Cardiac fibroblast (primary cell): ENCODE data around the genes TMEM106C and TEX49.

GRCh38 chr12:47223354-47224171 is 143.8 kb upstream of the AMIGO2 start:
- RRBS = no CpG with 5 or more reads among the region's 9 CpGs

DNA sequence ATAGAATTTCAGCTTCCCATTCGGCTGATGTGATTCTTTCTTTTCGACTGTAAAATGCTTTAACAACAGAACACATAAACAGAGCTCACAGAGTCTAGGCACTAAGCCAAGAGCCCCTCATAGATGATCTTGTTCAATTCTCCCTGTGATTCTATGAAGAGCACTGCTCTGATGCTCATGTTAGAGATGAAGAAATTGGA is 232.7 kb downstream of the RPAP3 start:
- RRBS = no CpG with 5 or more reads among the region's 2 CpGs

GRCh38 chr12:47591542-47591799 is 114.4 kb downstream of the RPAP3 start:
- RRBS = no CpG with 5 or more reads among the region's 1 CpG

GRCh38 chr12:47759708-47760063 is 1.0 kb upstream of the RAPGEF3 start:
- RRBS = no CpG with 5 or more reads among the region's 6 CpGs

- RRBS = no CpG with 5 or more reads among the region's 9 CpGs
Measured at GRCh38 chr12:47777723-47778515, 4.9 kb downstream of the SLC48A1 start.

DNA sequence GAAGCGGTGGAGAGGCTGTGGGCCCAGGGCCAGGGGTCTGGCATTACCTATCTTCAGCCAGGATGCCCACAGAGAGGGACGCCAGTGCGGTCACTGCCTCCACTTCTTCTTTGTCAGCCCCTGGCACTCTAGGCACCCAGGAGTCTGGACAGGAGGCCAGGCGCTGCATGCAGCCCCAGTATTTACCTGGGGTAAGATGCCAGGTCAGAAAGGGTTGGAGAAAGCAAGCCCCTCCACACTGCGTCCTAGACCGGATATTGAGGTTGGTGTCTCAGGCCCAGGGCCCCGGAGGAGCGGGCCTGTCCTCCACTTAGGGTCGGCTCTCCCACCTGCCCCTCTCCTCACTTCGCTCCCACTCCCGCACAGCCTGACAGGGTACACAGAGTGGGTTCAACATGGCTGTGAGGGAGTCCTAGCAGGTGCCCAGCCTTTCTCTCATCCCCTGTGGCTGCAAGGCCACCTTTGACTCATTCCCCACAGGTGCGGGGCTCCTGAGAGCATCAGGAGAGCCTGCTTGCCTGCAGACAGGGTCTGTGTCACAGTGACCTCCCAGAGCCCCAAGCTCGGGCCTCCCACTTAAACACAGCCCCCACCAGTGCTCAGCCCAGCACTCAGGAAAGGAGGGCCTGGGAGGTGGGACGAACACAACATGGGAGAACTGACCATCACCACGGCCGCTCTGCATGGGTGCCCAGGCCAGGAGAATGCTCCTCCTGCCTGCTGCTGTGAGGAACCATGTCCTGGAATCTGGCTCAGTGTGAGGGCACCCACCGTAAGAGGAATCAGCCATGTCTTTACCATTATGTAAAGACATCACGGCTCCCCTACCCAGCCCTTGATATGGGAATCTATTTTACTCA is 11.2 kb downstream of the SLC48A1 start:
- RRBS = no CpG with 5 or more reads among the region's 18 CpGs

DNA sequence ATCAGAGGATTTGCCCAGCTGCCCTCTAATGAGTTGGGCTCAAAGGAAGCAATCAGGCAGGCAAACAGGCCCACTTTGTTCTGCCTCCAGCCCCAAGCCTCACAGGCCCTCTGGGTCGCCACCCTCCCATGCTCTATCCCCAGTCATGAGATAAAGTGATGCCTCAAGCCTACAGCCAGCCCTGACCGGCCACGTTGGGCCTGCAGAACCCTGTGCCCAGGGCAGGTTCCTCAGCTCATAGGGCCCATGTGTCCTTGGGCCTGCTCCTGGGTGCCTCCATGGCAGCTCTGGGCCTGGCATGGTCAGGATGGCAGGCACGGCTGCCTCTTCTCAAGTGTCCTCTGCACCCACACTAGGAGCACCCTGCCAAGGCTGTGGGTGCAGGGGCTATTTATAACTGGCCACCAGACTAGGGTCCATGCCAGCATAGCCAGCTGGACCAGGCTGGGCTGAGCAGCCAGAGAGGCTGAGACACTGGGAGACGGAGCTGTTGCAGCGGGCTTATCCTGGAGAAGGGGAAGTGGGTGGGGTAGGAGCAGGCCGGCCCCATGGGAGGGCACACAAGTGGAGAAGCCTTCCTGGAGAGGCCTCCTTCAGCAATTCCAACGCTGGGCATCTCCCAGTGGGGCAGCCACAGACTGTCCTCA is 20.2 kb downstream of the HDAC7 start:
- RRBS = no CpG with 5 or more reads among the region's 8 CpGs

- RRBS = no CpG with 5 or more reads among the region's 17 CpGs
Measured at GRCh38 chr12:47807905-47808736, 11.6 kb downstream of the HDAC7 start.

DNA sequence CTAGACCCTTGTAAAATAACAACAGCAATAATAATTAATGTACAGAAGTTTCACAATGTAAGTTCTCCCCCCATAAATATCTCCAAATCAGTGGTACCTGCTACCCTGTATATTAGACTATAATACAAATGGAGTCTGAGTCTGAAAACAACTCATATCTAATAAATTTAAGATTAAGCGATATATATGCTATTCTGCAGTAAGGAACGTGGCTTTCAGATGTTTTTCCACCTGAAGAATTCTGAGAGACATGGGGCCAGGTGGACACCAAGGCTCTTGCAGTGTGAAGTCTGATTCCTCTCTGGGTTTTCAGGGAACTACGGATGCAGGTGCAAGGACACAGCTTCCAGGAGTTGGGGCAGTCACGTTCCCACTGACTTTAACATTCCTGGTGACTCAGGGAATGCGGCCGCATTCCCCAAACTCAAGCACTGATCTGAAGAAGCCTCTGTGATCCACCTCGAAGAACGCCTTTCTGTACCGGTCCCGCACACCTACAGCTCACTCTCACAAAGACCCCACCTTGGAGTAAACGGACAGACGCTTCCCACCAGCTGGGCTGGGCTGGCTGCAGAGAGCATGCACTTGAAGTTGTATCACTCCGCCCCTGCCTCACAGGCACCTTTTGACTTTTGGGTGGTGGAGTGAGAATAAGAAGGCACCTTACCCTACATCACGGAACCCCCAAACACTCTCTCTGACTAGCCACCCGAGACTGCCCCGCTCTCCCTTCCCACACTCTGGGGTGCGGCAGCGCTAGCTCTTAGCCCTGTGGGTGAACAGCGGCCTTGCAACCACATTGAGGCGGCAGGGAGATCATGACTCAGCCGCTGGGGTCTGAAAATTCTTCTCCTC is 23.5 kb upstream of the HDAC7 start:
- RRBS = no CpG with 5 or more reads among the region's 21 CpGs

DNA sequence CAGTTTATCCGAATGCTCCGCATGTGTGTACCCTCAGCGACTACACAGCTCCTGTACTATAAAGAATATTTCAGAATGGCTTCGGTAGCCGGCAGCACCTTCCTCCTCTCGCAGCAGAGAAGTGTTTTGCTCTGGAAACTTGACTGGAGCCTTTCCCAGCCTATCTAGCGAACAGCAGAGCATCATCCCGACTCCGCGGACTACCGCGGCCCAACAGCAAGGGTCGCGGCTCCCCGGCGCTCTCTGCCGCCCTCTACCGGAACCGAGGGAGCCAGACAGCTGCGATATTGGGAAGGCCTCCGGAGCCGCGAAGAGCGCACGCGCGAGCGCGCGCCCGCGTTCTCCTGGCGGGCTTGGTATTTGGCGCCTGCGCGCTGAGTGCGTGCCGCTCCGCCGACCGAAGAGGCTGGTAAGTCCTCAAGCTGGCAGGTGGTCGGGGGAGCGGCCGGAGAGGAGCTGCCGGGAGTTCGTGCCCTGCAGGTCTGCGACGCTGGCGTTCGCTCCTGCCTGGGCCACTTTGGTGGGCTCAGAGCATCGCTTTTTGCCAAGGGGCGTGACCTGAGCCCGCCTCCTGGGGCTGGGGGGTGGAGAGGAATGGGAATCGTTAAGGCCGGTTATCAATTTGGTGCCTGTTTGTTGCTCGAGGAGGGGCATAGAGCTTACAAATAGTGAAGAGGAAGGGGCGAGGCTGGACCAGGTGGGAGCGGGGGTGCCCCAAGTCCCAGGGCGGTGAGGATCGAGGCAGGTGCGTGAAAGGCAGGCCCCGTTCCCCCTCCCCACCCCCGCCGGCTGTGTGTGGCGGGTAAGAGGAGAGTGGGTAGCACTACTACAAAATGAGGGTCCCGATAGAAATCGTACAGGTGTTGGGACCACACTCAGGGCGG is at the start of gene TMEM106C:
TSS of gene TMEM106C (plus strand) at position 372 of the 884 bp plus-strand sequence.
- RRBS = 0% methylated on average over 3 of the region's 68 CpGs

- RRBS = no CpG with 5 or more reads among the region's 7 CpGs
Measured at GRCh38 chr12:48023253-48023944, 19.1 kb upstream of the COL2A1 start.

DNA sequence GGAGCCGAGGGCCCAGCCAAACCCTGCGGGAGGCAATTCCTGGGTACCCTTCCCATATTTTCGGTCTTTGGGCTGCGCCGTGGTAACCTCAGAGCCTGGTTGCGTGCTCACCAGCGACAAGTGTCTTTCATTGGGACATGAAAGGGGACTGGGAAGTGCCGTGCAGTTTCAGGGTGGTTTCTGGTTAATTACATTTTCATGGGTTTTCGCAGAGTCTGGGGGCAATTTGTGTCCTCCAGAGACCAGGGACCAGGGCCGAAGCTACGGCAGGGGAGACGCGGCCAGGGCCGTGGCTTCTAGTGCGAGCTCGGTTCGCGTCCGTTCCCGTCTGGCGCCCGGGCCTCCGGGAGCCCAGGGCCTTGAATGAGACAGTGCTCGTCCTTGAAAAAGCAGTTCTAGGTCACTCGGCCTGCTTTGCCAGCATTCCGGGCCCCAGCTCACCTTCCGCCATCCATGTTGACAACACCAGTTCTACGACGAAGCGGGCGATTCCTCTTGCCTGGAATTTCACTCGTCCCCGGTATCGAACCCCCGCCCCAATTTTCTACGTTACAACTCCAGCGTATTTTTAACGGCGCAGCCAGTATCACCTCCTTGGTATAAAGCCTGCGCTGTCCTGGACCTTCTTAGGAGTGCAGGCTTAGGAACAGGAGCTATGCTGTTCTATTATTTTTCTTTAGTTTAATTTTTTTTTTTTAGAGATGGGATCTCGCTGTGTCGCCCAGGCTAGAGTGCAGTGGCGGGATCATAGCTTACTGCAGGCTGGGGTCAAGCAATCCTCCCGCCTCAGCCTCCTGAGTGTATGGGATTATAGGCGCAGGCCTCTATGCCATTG is 4.4 kb downstream of the OR10AD1 start:
- RRBS = 14% methylated on average over 8 of the region's 45 CpGs

DNA sequence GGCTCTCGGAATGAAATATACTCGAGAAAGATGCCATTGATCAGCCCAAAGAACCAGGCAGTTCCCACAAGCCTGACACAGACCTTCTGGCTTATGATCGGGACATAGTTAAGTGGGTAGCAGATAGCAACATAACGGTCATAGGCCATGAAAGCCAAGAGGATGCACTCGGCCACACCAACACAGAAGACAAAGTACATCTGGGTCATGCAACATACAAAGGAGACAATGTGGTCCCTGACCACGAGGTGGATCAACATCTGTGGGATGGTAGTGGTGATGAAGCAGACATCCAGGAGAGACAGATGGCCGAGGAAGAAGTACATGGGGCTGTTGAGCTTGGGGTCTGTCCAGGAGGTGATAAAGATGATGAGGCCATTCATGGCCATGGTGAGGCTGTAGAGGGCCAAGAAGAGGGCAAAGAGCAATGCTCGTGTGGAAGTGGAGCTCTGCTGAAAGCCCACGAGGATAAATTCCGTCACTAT is 260 bp downstream of the OR10AD1 start:
- RRBS = no CpG with 5 or more reads among the region's 10 CpGs

GRCh38 chr12:48414129-48414482 is 58.3 kb upstream of the ANP32D start:
- RRBS = no CpG with 5 or more reads among the region's 3 CpGs

DNA sequence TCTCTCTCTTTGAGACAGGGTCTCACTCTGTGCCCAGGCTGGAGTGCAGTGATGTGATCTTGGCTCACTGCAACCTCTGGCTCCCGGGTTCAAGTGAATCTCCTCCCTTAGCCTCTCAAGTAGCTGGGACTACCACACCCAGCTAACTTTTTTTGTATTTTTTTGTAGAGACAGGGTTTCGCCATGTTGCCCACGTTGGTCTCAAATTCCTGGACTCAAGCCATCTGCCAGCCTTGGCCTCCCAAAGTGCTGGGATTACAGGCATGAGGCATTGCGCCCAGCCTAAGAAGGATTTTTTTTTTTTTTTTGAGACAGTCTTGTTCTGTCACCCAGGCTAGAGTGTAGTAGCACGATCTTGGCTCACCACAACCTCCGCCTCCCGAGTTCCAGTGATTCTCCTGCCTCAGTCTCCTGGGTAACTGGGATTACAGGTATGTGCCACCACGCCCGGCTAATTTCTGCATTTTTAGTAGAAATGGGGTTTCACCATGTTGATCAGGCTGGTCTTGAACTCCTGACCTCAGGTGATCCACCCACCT is 7.2 kb downstream of the C12orf54 start:
- RRBS = no CpG with 5 or more reads among the region's 9 CpGs

- RRBS = no CpG with 5 or more reads among the region's 8 CpGs
Measured at GRCh38 chr12:48717518-48717859, 982 bp upstream of the CCNT1 start.

- RRBS = no CpG with 5 or more reads among the region's 2 CpGs
Measured at GRCh38 chr12:48727136-48727713, at the start of gene TEX49. TSS of gene TEX49 (plus strand) at chr12:48727435.

GRCh38 chr12:48815078-48815805 is 3.1 kb upstream of the CACNB3 start:
- RRBS = under 1% methylated on average over 11 of the region's 50 CpGs

GRCh38 chr12:48815806-48816250 is 2.5 kb upstream of the CACNB3 start:
- RRBS = no CpG with 5 or more reads among the region's 7 CpGs